ENCODE data around the genes FLCN and PEMT.

DNA sequence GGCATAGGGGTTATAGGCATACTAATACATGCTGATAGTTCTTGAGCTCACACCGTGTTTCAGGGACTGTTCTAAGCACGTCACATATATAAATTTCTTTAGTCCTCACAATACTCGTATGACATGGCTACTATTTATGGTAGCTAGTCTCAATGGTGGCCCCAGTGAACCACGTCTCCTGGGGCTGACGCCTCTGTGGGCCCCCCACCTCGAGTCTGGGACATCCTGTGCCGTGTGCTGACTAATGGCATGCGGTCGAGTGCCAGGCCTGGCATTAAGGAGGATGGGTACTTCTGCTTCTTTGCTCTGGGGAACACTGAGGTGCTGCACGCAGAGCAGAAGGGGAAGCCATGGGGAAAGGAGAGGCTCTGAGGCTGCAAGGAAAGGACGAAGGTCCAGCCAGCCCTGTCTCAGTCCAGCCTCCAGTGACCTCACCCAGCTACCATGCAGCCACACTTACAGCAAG lies 5.8 kb upstream of the MPRIP start:
- PRO-cap = no peak
- RRBS = no CpG with 5 or more reads among the region's 11 CpGs

- PRO-cap = no peak
- RRBS = no CpG with 5 or more reads among the region's 10 CpGs
These were observed 21.5 kb downstream of the MPRIP start for GRCh38 chr17:17063683-17064140.

GRCh38 chr17:17153662-17154306 lies 52.3 kb downstream of the PLD6 start:
- PRO-cap = no peak
- RRBS = no CpG with 5 or more reads among the region's 9 CpGs

GRCh38 chr17:17167032-17167876 lies 38.9 kb downstream of the PLD6 start:
- PRO-cap = no peak
- RRBS = 100% methylated on average over 1 of the region's 26 CpGs

- PRO-cap = no peak
- RRBS = no CpG with 5 or more reads among the region's 23 CpGs
These were observed 30.0 kb downstream of the PLD6 start for GRCh38 chr17:17175897-17176680.

DNA sequence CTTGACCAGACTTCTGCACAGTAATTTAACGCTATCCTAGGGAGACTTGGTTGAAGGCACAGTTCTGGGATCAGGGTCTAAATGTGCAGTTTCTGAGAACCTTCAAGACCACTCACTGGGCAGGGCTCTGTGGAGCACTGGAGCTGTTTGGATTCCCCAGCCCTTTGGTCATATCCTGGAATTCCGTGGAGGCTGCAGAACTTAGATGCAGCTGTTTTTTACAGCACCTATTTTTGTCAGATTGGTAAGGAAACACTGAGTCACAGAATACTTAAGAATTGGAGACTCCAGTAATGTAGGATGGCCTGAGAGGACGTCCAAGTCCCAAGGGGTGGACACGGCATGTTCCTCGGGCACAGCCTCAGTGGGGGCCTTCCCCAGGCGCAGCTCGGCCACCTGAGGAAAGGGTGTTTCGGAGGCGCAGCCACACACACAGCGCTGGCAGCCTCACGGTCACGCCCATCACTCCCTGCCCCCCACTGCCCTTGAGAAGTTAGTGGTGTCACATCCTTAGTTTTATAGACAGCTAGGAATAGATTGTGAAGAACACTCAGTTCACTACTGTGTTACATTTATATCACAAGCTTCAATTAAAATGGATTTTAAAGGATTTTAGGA lies 14.8 kb downstream of the PLD6 start:
- PRO-cap = no peak
- RRBS = no CpG with 5 or more reads among the region's 12 CpGs

GRCh38 chr17:17237044-17237584 lies at the start of gene FLCN:
Gene FLCN (minus strand): TSS chr17:17237168.
- PRO-cap = bidirectional peak, plus-strand start at chr17:17237415, minus-strand start at chr17:17237149
- RRBS = 3% methylated on average over 2 of the region's 34 CpGs

GRCh38 chr17:17413761-17414852 lies 62.7 kb upstream of the MED9 start:
- PRO-cap = bidirectional peak, plus-strand start at chr17:17414565, minus-strand start at chr17:17414476
- RRBS = no CpG with 5 or more reads among the region's 26 CpGs

GRCh38 chr17:17565531-17566133 lies 25.9 kb downstream of the PEMT start:
- PRO-cap = no peak
- RRBS = no CpG with 5 or more reads among the region's 5 CpGs

GRCh38 chr17:17581454-17582179 lies 9.9 kb downstream of the PEMT start:
- PRO-cap = no peak
- RRBS = 89% methylated on average over 1 of the region's 10 CpGs

GRCh38 chr17:17587858-17588394 lies 3.6 kb downstream of the PEMT start:
- PRO-cap = no peak
- RRBS = no CpG with 5 or more reads among the region's 9 CpGs

DNA sequence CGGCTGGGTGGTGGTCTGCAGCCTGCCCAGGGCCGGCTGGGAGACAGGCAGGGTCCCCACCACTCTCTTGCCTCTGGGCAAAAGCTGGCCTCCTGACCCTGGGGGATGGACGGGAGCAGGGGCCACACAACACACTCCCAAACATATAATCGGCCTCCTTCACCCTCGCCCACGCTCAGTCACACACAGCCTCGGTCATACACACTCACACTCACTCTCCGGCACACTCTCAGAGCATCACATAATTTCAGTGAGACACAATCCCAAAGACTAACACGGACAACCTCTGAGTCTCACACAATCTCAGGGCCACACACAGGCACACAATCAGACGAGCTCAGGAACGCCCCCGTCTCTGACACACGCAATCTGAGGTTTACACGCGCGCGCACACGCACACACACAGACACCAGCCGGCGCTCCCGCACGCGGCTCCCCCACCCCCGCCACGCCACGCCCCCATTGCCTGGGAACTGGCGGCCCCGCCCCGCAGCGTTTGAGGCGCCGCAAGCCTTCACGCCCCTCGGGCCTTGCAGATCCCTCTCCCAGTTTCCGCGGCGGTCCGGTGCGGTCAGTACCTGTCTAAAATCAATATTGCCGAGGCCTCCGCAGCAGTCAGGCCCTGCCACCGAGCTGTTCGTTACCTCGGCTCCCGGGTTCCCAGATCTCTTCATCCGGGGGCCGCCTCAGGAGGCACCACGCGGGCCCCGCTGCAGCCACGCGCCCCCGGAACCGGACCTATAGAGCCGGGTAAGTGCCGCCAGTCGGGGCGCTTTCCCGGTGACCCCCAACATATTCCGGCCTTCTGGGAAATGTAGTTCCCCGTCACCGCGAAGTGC lies at the start of gene PEMT:
Gene PEMT (minus strand): TSS at position 756 of the 839 bp plus-strand sequence.
- PRO-cap = bidirectional peak, plus-strand start at position 182 of the sequence, minus-strand start at position 185 of the sequence; bidirectional peak, plus-strand start at position 533 of the sequence, minus-strand start at position 435 of the sequence; bidirectional peak, plus-strand start outside the sequence, minus-strand start at position 740 of the sequence
- RRBS = under 1% methylated on average over 16 of the region's 63 CpGs

DNA sequence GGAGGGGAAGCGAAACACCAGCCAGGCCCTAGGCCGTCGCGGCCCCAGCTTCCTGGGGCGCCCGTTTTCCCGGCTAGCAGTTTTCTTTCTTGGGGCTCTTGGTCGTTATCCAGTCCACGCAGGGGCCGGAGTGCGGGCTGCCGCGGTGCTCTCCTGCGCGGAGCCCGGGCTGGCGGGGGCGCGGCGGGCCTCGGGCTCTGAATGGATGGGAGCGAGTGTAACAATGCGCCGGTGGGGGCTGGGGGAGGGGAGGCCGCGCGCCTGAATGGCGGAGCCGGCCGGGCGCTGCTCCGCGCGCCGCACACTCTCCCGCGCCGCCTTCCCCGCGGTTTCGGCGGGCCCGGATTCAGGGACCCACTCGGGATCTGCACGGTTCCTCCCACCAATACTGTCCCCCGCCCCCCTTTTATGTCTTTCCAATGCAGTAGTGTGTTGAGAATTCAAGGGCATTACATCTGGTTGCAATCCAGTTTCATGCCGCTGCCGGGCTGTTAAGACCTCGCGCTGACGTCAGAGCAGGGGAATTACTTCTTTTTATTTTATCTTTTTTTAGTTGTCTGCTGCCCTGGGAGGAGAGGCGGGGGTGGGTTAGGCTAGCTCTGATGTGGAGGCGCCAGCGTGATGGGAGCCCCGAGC lies 1.5 kb downstream of the RAI1 start:
- PRO-cap = bidirectional peak, plus-strand start at position 266 of the sequence, minus-strand start at position 132 of the sequence; bidirectional peak, plus-strand start at position 556 of the sequence, minus-strand start at position 387 of the sequence
- RRBS = under 1% methylated on average over 36 of the region's 55 CpGs

DNA sequence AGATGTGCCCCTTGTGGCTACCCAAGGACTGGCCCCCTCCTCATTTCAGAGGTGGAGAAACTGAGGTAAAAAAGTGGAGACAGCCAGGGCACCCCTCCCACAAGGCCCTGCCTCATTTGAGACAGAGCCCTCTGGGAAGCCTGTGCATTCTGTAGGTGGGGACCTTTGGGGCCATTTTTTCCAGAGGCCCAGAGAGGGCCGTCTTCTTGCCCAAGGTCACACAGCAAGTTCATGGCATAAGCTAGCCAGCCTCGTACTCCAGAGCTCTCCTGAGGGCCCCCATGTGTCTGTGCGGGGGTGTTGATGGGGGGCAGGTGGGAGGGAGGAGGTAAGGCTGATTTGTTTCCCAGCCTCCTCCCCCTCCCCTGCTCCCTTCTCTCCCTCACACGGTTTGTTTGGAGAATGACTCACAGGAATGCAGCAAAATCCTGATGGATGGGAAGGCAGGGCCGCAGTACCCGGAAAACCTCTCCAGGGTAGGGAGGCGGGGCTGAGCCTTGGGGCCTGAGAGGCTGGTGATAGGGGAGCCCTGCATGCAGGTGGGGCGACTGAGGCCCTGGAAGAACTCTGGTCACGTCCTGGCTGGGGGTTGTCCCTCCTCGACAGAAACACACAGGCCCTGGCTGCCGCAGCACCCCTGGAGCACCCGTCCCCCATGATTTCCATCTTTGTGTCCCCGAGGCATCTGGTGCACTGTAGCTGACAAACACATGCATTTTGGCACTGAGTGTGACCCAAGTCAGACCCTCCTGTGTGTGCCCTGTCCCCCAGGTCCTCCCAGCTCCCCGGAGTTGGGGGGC lies 29.6 kb downstream of the RAI1 start:
- PRO-cap = no peak
- RRBS = no CpG with 5 or more reads among the region's 14 CpGs

DNA sequence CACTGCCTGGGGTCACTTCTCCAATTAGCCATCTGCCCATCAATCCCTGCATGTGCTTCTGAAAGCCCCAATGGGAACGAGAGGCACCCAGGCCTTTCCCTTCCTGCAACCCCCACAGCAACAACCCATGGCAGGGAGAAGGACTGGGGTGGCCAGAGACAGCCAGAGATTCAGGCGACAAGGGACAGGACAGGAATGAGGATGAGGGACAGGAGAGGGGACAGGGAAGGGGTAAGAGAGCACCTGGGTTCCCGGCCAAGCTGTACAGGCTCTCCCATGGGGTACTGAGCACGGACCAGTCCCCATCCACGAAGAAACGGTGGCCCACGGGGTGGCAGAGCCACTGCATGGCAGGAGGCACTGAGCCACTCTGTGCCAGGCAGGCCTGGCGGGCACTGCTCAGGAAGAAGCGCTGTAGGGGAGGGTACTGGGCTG lies 21.2 kb downstream of the SREBF1 start:
- PRO-cap = no peak
- RRBS = no CpG with 5 or more reads among the region's 9 CpGs

DNA sequence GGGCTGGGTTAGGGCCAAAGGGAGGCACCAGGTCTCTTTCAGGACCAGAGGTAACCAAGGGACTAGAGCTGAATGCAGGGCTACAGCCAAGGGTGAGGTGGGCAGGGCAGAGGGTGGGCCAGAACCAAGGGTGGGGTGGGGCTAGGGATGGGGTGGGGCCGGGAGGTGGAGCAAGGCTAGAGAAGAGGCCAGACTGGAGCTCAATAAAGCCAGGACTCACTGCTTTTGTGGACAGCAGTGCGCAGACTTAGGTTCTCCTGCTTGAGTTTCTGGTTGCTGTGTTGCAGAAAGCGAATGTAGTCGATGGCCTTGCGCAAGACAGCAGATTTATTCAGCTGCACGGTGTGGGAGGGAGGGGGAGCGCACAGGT lies 18.8 kb downstream of the SREBF1 start:
- PRO-cap = no peak
- RRBS = no CpG with 5 or more reads among the region's 7 CpGs

DNA sequence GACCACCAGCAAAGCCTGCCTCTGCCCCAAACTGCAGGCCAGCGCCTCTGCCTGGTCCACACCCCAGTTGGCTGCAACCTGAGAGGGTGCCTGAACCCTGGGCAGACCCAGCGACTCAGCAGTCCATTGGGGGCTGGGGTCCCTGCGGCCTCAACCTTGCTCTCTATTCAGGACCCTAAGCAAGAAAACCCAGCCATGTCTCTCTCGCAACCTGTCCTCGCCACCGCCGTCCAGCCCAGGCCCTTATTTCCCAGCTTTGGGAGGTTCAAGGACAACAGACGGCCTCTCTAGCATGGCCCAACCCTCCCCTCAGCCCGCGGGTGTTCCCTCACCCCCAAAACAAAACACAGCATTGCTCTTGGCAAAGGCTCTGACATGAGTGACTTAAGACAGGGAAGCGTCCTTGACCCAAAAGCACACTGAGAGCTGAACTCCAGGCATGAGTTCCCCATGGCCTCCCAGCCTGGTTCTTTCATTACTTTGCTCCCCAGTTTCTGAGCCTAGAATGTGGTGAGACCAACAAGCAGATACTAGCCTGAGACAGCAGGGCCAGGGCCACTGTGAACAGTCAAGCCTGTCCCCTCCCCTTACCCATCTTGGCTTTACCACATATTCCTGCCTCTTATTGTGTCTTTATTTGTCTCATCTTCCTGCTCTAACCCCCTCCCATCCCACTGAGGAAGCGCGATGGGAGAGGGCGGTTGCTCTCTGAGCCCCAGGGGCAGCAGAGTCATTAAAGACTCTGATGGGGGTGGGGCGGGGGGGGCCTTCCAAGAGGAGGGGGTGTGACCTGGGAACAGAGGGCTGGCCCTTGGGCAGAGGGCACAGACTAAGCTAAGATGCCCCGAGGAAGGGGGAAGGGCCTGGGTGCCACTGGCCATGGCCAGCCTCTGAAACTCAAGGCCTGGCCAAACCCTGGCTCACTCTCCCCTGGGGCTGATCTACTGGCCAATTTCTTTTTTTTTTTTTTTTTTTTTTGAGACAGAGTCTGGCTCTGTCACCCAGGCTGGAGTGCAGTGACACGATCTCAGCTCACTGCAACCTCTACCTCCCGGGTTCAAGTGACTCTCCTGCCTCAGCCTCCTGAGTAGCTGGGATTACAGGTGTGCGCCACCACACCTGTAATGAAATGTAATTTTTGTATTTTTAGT lies 11.8 kb downstream of the SREBF1 start:
- PRO-cap = no peak
- RRBS = no CpG with 5 or more reads among the region's 19 CpGs

GRCh38 chr17:17839769-17840236 lies 3.0 kb upstream of the SREBF1 start:
- PRO-cap = bidirectional peak, plus-strand start at chr17:17840282, minus-strand start at chr17:17840145
- RRBS = under 1% methylated on average over 14 of the region's 35 CpGs

DNA sequence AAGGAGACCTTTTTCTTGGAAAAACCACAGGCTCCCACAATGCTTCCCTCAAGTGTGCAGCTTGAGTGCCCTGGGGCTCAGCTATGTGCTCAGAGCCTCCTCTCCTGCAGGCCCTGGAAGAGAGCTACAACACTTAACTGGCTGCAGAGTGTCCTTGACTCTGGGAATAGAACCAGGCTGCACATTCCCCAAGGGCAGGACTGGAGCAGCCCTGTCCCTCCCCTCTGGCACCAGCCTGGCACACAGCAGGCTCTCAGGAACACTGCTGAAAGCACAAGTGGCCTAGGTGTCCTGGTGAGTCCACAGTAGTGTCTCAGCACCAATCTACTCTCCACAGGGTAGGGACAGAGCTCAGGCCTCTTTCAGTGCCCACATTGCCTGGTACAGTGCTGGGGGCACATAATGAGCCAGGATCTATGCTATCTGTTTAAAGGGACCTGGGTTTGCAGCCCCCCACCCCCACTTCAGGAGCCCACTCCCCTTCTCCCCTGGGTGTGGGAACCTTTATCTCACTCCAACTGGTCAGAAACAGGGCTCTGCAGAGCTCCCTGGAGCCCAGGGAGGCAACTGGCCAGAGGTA lies 5.0 kb upstream of the SREBF1 start:
- PRO-cap = no peak

DNA sequence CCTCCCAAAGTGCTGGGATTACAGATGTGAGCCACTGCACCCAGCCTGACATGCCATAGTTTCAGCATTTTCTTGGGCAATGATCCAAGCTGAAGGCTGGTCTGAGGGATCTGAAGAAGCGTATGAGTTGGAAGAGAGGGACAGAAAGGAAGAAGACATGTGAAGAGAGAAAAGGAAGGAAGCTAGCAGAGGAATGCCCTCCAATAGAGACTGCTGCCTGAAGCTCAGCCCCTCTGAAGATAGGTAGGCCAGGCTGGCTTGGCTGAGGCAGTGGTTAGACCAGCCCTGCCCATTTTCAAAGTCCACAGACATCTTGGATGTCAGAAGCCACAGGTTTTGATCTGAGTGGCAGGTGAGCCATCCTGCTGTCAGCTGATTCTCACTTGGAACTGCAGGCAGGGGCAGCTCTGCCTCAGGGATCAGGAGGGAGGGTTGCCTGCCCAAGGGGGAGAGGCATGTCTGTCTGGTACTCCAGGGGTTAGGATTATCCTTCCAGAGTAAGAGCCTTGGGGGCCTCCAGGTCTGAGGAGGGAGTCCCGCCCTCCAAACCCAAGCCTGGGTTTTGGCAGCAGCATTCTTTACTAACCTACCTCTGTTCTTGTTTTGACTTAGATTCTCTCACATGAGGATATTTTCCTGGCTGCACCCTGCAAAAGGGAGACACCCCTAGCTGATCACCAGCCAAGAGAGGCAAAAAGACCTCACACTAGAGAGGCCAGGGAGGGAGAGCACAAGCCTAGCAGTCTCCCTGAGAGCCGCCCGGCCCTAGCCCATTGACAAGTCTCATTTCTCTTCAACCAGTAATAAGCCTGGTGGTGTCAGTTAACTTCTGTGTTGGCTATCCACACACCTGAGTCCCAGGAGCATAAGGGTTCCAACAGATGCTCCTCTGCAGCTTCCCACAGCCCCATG lies 18.3 kb upstream of the SREBF1 start:
- PRO-cap = no peak
- RRBS = no CpG with 5 or more reads among the region's 4 CpGs